Left common carotid artery plus branches (tissue), 1 donor: ENCODE data around the gene HS2ST1.

DNA sequence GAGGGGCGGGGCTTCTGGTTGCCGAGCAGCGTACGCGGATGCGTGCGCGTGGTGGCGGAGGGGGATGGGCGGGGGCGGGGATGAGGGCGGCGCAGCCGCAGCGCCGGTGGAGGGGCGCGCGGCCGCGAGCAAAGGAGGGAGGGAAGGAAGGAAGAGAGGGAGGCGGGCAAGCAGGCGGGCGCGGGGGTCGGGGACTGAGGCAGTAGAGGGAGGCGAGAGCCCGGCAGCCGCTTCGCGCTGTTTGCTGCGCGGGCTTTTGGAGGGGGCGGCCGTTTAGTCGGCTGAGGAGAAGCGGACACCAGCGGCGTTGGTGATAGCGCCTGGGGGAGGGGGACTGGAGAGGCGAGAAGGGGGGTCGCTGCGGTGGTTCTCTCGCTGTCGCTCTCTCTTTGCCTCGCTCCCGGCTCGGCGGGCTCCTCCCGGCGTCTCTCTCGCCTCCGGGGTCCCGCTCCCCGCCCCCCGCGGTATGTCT is at the start of gene HS2ST1:
HS2ST1 (plus strand) TSS at position 92 of the 472 bp plus-strand sequence.
- PRO-cap, result unidirectional peak, plus-strand start at position 131 of the sequence

- PRO-cap, result no peak
Measured at GRCh38 chr1:87129449-87130302, 199.0 kb upstream of the LMO4 start.

DNA sequence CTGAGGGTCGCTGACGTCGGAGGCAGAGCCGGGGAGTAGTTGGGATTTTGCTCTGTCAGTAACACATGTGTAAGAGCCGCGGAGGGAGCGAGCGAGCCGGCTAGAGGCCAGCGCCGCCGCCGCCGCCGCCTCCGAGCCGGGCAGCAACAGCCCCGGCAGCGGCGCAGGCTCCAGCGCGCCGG is 370 bp upstream of the LMO4 start:
- PRO-cap, result bidirectional peak, plus-strand start at position 72 of the sequence, minus-strand start outside the sequence

DNA sequence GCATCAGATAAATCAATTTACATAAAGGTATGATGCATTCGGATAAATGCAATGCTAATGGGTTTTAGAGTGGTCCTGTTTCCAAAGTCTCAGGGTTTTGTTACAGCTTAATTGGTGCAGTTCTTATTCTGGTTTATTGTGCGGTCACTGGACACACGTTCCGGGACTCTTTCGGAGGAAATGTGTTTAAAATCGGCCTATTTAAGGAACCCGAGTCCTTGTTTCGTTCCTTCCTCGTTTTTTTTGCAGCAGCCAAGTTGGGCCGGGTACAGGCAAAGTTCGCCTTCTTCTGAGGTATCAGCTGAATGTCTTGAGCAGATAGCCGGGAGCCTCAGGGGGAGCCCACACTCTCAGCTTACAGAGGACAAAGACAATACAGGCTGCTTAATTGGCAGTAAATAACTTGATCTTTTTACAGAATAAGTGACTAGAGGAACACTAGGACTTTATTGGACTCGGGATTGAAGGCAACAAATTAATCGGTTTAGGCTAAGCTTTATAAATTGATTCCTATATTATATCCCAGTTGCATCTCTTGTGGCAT is 1.8 kb downstream of the LMO4 start:
- PRO-cap, result no peak

- PRO-cap, result no peak
Measured at GRCh38 chr1:88773950-88774651, 90.0 kb downstream of the PKN2 start.

- PRO-cap, result no peak
Measured at GRCh38 chr1:88794352-88794629, 97.1 kb downstream of the GTF2B start.

GRCh38 chr1:89005138-89006248 is 13.1 kb upstream of the KYAT3 start:
- PRO-cap, result no peak

- PRO-cap, result no peak
Measured at GRCh38 chr1:89062676-89063218, 2.3 kb downstream of the GBP1 start.

DNA sequence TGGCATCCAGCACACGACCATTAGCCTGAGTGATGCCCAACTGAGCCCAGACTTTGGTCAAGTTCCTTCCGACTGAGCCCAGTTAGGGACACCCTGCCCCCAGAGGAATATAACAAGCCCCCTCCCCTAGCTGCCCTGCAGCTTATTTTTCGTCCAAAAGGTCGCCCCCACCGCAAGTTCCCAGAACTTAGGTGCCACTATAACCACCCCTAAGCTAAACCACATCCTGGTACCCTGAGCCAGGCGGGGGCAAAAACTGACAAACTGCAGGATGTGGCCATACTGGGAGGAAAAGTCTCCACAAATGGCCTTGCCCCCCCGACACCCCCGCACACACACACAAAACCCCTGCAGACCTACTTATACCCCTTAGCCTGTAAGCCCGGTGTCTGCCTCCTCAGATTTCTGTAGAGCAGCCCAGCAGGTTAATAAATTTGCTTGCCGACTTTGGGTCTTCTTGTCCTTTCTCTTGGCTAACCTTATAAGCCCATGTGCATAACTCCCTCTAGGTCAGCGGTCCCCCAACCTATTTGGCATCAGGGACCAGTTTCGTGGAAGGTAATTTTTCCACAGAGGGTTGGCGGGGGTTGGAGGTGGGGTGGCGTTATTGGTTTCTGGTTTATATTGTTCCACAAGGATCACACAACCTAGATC is 13.0 kb downstream of the GBP5 start:
- PRO-cap, result no peak

- PRO-cap, result no peak
Measured at GRCh38 chr1:89547501-89548140, 23.0 kb downstream of the LRRC8B start.

DNA sequence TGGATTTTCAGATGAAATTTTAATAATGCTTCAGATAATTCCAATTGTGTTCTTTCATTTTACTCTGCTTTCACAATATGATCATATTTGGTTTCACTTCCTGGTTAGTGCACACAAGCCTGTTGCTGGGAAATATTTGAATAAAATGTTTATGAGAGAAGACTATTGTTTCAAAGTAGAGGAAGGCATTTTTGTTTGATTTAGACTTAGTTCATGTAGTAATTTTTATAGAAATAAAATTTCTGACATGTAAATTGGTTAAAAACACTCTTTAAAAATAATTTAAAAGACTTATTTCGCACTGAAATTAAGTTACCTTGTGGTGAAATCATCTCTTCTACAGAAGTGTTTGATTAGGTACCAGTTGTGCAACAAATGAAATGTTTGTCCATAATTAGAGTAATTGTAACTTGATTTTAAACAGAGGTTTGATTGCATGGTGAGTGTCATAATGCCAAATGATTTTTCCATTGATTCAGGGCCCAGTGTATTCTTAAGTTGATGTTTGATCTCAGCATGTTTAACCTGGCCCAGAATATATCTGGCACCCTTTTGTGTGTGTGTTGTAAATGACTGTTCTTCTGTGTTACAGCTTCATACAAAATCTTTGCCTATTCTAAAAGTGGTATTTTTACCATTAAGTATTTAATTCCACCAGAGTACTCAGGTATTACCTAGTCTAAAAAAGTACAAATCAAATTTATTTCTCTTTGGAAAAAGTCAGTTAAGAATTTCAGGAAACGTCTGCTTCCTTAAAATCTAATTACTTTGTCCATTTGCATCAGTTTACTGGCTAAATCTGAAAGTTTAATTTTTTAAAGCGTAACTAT is 28.5 kb downstream of the LRRC8B start:
- PRO-cap, result no peak

DNA sequence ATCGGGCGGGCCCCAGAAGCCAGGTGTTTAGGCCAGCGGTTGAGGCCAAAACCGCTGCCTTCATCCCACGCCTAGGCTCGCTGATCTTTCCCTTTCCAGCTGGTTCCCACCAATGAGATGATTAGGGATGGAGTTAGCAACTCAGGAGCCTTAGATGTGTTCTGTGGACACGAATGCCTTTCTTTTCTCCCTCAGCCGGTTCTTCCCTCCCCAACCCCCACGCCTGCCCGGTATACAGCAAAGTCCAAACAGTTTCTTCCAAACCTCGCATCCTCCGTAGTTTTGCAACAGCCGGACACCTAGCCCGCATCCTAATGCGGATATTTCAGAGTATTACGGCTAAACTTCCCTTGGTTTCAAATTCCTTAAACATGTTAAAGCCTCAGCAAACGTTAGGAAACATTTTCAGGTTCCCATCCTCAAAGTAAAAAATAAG is 968 bp downstream of the LRRC8C start:
- PRO-cap, result no peak

DNA sequence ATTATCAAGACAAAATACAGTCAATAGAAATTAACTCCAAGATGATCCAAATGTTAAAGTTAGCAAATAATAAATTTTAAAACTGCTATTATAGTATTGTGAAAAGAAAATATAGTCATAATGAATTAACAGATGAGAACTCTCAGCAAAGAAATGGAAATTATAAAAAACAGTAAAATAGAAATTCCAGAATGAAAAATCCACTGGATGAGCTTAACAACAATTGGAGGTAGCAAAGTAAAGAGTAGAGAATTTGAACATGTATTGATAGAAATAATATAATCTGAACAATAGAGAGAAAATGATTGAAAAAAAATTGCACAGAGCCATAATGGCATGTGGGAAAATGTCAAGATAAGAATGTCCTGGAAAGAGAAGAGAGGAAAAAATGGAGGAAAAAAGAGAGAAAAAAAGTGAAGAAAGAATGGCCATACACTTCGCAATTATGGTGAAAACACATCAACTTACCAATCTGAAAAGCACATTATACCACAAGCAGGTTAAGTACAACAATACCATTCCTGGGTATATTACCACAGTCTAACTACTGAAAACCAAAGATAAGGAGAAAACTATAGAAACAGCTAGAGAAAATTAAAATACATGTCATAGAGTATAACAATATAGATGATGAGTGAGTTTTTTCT is 12.2 kb downstream of the LRRC8C start:
- PRO-cap, result no peak

GRCh38 chr1:89657713-89658440 is 25.0 kb downstream of the LRRC8C start:
- PRO-cap, result no peak

DNA sequence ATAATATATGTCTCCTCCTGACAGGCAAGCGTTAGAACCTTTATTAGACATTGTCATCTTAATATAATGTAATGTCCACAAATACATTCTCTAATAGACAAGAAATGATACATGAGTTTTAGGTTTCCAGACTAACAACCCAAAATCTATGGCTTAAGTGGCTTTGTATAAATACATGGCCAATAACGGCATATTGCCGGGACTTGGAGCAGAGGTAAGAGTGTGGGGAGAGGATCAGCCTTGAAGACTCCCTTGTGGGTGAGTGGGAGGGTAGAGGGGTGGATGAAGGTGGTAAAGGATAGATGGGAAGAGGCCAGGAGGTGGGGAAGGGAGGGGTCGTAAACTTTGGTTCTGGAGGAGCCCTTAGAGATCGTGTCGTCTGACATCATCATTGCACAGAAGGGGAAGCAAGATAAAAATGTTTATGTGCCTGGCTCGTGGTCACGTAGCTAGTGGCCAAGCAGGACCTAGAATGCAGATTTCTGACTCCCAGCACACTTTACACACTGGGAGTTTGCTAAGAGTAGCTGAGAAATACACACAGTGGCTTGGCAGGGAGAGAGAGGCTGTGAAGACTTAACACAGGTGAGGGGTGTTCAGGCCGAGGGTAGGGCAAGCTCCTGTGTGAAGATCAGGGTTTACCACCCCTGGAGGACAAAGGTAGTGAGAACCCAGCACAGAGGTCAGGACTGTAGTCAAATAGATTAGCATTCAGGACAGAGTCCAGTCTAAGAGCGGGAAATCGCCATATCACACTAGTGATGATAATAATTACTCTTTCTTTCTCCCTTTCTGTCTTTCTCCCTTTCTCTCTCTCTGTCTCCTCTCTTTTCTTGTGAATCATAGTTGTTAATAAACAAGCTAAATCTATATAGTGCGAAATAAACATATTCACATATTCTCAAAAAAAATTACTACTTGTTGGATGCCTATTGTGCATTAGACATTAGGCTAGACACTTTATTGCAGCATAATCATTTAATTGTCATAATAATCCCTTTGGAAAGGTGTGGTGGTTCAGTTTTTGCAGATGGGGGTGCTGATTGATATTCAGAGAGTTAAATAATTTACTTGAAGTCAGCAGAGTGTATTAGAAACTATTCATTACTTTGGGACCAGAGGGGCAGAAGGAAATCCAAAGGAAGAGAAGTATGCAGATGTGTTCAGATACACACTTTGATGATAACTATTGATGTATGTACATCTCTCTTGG is 75.5 kb downstream of the LRRC8D start:
- PRO-cap, result no peak

- PRO-cap, result no peak
Measured at GRCh38 chr1:89906459-89907209, 85.8 kb downstream of the LRRC8D start.

- PRO-cap, result no peak
Measured at GRCh38 chr1:89995443-89995838, 531 bp downstream of the ZNF326 start.

- PRO-cap, result no peak
Measured at GRCh38 chr1:90219033-90219934, 224.4 kb downstream of the ZNF326 start.

GRCh38 chr1:90607211-90607627 is 109.9 kb downstream of the BARHL2 start:
- PRO-cap, result no peak

- PRO-cap, result no peak
Measured at GRCh38 chr1:90657575-90658135, 59.4 kb downstream of the BARHL2 start.